Progenitor cell of endocrine pancreas (in vitro differentiated cells): ENCODE results near the genes RAB4B, CYP2A13, CCDC97 and B9D2.

DNA sequence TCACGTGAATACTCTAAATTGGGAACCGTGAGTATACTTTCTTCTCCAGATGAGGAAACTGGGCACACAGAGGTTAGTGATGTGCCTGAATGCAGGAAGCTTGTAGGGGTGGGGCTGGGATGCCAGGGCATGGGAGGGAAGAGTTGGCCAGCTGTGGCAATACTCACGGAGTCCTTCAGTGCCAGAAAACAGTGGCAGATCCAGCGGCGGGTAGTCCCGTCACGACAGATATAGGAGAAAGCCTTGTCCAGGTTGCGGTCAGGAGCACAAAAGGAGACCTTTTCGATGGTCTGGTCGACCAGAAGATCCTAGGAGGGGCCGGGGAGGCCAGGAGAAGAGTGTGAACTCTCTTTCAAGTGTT lies 9.7 kb downstream of the NUMBL start:
- PRO-cap: no peak

DNA sequence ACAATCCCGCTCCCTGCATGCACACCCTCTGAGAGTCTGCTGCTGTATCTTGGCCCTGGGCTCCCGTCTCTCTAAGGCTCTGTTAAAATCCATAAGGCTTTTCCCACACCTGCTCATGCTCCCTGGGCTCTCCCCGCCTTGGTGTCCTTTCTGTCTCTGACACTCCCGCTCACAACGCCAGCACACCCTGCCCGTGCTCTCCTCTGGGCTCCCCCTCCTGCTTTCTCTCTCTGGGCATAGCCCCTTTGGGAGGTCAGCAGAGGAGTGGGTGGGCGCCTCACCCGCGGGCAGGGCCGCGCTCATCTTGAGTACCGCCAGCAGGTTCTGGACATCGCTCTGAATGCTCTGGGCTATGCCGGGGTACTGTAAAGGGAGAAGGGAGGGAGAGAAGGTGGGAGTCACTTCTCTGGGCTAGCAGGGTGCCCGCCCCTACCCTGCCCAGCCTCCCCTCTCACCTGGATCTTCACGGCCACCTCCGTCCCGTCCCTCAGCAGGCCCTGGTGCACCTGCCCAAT lies 12.9 kb upstream of the NUMBL start:
- PRO-cap: no peak

- PRO-cap: no peak
Observed at GRCh38 chr19:40713789-40714493, 2.7 kb downstream of the COQ8B start.

DNA sequence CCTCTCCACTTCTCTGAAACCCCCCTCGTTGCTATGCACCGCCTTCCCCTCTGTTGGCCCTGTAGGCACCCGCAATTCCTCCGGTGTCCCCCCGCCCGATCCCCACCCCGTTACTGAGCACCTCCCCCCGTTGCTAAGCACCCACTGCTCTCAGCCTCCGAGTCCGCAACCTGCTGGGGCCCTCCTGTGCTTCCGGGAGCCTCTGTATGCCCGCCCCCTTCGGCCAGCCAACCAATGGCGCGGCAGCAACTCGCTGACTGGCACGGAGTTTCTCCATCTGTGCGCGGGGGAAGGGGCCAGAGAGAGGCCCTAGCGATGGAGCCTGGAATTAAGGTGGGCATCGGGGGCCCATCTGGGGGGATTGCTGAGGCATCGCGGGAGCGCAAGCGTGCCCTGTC lies 1.8 kb downstream of the COQ8B start:
- PRO-cap: bidirectional peak, plus-strand start at position 331 of the sequence, minus-strand start at position 167 of the sequence

GRCh38 chr19:40718493-40719397 lies 1.8 kb downstream of the ITPKC start:
- PRO-cap: no peak

DNA sequence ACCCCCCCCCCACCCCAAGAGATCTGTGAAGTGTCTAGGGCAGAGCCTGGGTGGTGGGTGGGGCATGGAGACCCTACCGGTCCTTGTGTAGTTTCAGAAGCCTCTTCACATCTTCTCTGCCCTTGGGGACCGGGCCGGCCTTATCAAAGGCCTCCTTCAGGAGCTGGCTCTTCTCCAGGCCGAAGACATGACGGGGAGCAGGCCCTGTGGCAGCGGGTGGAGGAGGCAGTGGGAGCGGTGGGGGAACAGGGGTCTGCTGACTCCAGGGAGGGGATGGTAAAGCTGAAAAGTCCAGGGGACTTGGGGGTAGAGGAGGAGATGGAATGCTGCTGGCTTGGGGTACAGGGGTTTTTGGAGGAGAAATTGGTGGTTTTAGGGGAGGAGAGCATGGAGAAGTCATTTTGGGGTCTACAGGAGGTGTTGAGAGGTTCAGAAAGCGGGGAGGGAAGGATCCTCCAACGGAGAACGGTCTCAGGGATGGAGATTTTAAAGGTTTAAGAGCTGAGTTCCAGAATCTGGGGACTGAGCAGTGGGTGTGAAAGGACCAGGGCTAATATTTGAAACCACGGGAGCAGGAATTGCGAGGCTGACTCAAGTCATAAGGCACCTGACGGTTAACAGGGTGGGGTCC lies 758 bp downstream of the ACTMAP start:
- PRO-cap: no peak

GRCh38 chr19:40771196-40771395 lies 4.2 kb upstream of the MIA start:
- PRO-cap: no peak

DNA sequence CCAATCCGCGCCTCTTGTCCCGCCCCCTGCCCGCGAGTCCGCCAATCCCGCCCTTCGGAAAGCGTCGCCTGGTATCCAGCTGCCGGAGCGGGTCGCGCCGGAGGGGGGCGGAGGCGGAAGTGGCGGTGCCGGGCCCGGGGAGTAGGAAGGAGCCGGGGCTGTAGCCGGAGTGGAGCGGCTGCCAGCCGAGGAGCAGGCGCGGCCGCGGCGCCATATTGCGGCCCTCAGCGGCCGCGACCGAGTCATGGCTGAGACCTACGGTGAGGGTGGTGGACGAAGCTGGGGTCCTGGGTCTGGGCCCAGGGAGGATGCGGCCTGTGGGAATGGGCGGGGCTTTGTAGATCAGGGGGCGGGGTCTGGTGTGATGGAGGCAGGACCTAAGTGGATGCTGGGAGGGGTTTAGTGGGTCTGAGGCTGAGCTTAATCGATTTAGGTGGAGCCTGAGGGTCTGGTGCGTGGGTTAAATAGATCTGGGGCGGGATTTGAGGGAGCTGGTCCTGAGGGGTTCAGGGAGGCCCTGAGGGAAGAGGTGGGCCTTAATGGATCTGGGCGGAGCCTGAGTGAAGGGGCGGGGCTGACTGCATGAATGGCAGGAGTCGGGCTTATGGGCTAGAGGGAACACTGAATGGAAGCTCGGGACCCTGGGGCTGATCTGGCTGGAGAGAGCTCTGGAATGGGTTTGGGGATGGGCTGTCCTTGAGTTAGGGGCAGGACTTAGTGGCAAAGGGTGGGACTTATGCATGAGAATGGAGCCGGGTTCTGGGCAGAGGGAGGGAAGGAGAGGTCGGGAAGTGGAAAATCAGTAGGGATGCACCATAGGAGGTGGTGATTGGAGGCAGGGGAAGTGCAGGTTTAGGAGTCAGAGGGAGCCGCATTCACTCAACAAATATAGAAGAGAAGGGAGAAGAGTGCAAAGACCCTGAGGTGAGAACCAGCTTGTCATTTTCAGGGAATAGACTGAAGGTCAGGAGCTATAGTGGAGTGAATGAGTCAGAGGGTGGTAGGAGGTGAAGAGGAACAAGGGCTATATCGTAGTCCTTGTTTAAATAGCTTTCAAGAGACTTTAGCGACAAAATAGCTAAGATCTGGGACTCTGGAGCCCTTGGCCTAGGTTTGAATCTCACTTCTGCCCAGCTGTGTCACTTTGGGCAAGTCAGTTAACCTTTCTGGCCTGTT lies at the start of gene RAB4B:
RAB4B (plus strand) TSS at position 116 of the 1,176 bp plus-strand sequence.
- PRO-cap: bidirectional peak, plus-strand start at position 213 of the sequence, minus-strand start outside the sequence; bidirectional peak, plus-strand start at position 605 of the sequence, minus-strand start at position 435 of the sequence; bidirectional peak, plus-strand start at position 805 of the sequence, minus-strand start at position 675 of the sequence

DNA sequence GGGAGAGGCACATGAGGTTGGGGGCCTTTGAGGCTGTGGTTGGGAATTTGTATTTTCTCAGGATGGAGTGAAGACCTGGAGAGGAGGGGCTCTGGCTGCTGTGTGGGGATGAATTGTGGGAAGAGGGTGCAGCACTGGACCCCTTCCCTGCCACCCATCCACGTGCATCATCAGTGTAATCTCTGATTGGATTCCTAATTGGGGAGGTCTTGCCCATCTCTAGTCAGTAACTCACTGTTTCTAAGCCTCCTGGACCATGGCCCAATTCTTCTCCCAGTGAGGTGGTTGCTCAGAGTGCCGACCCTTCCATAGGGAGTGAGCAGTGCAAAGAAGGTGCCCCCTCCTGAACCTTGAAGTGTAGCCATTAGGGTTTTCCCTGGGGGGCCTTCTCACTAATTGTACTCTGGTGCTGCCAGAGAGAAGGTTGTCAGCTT lies 5.5 kb downstream of the EGLN2 start:
- PRO-cap: no peak

DNA sequence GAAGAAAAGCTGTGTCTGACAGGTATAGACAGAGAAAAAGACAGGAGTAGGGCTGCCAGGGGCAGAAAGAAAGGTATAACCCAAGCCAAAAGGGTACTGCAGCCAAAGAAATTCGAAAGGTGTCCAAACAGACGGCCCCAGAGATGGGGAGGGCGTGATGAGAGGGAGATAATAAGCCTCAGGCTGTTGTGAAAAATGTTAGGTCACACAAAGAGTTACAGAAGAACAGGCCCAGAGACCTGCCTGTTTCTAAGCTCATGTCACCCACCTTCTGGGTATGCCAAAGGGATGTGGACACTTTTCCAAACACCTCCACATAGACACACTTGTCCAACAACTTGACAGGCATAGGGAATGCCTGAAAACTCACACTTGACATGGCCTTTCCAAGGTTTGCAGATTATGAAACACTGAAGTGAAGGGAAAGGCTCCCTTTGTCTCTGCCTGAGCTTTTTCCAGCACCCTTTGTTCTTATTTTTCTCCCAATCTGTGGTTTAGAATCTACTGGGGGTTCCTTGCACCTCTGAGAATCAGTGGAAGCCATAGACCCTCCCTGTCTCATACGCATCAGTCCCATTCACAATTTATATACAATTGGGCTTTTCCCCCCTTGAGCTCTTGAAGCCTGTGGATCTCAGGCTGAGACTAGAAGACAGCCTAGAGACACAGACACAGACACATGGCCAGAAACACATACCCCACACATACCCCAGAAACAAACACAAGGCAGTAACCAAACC lies 24.2 kb downstream of the CYP2B6 start:
- PRO-cap: no peak

DNA sequence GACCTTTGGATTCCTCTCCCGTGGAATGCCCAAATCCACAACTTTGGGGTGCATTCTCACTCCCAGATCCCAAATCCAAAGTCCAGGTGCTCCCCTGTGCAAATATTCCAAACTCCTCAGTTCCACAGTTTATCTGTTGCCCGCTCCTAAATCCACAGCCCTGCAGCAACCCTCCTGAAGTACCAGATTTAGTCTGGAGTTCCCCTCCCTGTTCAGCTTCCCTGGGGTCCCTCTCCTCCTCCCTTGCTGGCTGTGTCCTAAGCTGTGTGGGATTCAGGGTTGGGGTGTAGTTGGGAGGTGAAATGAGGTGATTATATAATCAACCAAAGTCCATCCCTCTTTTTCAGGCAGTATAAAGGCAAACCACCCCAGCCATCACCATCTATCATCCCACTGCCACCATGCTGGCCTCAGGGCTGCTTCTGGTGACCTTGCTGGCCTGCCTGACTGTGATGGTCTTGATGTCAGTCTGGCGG lies at the start of gene CYP2A13:
CYP2A13 (plus strand) TSS at position 381 of the 476 bp plus-strand sequence.
- PRO-cap: no peak

DNA sequence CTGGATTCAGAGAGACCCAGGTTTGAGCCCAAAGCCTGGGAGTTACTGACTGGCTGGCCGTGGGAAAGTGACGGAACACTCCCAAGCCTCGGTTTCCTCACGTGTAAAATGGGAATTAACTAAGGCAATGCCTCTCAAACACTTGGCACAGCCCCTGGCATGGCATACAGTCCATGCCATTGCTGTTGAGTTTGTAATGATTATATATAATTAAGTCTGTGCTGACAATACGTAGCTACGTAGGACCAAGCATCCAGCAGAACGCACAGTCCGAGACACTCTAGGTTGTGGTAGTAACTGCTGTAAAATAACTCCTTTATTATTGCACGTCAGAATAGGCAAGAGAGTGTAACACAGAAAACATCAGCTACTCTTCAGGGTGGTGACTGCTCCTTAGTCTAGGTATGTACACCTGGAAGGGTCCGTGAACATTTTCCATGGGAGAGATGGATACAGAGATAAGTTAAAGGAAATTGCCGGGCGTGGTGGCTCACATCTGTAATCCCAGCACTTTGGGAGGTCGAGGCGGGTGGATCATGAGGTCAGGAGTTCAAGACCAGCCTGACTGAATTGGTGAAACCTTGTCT lies 25.4 kb upstream of the CYP2S1 start:
- PRO-cap: no peak

DNA sequence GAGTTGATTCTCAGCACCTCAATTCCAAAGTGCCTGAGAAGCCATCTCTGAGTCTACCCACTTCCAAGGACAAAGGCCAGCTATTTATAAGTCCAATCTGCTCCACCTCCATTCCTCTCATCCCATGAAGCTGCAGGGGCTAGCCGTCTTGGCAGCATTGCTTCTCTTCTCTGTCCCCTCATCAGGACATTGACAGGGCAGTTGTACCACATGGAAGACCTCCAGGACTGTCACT lies 11.4 kb upstream of the CCDC97 start:
- PRO-cap: no peak

DNA sequence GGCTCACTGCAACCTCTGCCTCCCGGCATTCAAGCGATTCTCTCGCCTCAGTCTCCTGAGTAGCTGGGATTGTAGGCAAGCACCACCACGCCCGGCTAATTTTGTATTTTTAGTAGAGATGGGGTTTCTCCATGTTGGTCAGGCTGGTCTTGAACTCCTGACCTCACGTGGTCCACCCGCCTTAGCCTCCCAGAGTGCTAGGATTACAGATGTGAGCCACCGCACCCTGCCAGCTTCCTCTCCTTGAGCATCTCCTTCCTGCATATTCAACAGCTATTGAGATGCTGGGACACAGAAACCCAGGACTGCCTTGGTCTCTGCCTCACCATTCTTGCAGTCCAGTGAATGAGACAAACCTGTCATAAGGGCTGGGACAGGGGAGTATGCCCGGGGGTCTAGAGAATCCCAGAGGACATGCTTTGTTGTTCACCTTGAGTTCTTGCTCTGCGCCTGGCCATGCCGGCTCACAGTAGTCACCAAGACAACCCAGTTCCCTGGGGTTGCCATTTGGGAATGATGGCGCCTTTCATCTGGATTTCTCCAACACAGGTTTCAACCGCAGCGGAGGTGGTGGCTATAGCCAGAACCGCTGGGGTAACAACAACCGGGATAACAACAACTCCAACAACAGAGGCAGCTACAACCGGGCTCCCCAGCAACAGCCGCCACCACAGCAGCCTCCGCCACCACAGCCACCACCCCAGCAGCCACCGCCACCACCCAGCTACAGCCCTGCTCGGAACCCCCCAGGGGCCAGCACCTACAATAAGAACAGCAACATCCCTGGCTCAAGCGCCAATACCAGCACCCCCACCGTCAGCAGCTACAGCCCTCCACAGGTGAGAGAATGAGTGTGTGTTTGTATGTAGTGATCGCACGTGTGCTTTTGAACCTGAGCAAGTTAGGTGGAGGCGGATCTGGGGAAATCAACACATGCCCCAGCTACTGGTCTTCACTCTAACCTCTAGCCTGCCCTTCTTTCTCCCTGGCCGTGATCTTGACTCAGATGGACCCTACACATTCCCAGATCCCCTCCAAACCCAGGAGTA lies 6.2 kb upstream of the CCDC97 start:
- PRO-cap: no peak

GRCh38 chr19:41309678-41310813 lies at the start of gene CCDC97:
CCDC97 (plus strand) TSS chr19:41310172.
- PRO-cap: bidirectional peak, plus-strand start at chr19:41310172, minus-strand start at chr19:41310043; bidirectional peak, plus-strand start at chr19:41310265, minus-strand start at chr19:41310352

DNA sequence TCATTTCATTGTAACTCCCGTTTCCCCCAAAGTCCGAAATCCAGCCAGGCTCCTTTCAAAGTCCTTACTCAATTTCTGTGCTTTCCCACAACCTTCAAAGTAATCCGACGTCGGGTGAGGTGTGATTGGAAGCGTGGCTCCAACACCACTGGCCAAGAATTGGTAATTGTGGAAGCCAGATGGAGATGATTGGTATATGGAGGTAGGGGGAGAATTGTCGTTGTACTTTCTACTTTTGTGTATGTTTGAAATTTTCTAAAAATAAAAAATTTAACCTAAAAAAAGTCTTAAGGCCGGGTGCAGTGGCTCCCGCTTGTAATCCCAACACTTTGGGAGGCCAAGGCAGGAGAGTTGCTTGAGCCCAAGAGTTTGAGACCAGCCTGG lies 834 bp downstream of the CCDC97 start:
- PRO-cap: no peak

DNA sequence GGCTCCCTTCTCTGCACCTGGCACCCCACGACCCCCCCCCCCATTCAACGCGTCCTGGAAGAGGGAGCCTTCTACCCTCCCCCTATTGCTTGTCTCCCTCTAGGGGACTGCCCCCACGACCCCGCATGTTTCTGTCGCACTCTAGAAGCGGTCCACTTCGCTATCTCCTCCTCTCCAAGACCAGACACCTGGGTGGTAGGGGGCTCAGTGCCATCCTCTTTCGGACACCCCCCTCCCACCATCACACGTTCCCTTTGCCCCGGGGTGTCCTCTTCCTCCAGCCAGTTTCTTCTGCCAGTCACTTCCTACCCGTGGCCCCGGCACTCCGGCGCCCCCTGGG lies 1.4 kb downstream of the TGFB1 start:
- PRO-cap: no peak

DNA sequence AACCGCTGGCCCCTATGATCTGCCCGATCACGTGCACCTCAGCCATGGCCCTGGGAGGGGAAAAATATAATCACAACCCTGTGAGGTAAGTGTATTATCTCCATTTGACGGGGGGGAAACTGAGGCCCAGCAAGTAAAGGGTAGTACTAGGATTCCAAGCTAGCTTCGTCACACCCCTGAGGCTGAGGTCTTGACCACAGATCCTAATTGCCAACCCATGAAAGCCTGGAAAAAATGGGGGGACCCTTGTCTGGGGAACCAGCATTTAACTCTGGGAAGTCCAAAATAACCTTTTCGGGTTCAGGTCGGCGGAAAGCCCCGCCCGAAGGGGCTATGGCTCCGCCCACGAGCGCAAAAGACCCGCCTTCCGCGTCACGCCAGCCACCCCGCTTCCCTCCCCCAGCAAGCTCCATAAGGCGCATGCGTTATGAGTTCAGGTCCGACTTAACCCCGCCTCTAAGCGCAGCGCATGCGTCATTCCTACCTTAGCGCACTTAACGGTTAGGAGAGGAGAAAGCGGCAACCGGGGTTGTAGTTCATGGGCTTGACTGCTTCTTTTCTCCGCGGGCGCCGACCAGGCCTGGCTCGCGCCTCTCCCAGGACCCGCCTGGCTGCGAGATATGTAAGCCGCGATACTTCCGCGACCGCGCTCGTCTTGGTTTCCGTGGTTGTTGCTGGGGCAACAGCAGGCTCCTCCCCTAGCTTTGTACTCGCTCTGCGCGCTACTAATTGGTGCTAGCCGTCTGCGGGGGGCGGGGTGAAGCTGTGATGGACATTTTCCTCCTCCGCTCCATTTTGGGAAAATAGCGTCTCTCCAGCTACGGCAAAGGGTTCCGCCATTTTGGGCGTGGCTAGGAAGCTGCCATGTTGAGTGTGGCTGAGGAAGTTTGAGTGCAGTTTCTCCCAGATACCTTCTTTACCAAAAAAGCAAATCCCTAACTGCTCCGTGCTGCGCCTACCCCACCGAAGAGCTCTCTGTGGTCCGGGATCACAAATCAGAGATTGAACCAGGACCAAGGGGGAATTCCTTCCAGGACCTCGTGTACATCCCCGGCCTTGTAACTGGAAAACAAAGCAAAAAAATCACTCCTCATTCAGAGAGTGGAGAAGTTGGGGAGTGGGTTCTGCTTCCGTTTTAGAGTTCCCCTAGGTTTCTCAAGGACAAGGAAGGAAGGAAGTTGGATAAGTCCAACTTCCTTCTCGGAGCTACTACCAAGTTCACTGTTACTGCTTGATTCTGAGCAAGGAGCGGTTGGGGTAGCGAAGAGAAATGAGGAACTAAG lies at the start of gene B9D2:
B9D2 (minus strand) TSS at position 676 of the 1,283 bp plus-strand sequence.
- PRO-cap: bidirectional peak, plus-strand start at position 493 of the sequence, minus-strand start at position 273 of the sequence; bidirectional peak, plus-strand start at position 930 of the sequence, minus-strand start at position 673 of the sequence

DNA sequence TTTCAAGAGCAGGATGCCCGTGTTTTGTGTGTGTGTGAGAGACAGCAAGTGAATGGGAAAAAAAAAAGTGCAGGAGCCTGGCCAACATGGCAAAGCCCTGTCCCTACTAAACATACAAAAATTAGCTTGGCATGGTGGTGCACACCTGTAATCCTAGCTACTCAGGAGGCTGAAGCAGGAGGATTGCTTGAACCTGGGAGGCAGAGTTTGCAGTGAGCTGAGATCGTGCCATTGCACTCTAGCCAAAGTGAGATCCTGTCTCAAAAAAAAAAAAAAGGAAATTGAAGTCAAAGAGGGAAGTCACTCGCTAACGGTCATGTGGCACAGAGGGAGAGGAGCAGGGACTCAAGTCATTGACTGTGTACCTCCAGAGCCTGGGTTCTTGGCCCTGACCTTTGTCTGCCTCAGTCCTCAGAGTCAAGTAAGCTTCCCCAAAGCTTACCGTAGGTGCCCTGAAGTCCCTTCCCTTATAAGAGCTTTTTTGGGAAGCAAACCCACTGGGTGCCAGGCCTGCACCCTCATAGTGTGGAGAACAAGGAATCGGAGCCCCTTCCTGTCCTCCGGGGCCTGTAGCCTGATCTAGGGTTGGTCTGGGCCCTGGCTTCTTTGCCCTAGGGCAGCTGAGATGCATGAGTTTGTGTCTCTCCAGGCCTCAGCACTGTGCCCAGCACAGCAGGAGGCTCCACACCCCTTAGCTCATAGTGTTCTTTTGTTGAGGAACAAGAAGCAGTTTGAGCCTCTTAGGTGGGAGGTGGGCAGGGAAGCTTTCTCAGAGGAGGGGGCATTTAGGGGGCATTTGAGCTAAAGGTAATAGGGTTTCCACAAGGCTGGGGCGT lies 6.6 kb downstream of the B3GNT8 start:
- PRO-cap: no peak

- PRO-cap: no peak
Observed at GRCh38 chr19:41463260-41463995, 20.5 kb downstream of the ERICH4 start.